Bronchial lymph node (tissue), 1 donor: ENCODE results near the gene POLR2F.

DNA sequence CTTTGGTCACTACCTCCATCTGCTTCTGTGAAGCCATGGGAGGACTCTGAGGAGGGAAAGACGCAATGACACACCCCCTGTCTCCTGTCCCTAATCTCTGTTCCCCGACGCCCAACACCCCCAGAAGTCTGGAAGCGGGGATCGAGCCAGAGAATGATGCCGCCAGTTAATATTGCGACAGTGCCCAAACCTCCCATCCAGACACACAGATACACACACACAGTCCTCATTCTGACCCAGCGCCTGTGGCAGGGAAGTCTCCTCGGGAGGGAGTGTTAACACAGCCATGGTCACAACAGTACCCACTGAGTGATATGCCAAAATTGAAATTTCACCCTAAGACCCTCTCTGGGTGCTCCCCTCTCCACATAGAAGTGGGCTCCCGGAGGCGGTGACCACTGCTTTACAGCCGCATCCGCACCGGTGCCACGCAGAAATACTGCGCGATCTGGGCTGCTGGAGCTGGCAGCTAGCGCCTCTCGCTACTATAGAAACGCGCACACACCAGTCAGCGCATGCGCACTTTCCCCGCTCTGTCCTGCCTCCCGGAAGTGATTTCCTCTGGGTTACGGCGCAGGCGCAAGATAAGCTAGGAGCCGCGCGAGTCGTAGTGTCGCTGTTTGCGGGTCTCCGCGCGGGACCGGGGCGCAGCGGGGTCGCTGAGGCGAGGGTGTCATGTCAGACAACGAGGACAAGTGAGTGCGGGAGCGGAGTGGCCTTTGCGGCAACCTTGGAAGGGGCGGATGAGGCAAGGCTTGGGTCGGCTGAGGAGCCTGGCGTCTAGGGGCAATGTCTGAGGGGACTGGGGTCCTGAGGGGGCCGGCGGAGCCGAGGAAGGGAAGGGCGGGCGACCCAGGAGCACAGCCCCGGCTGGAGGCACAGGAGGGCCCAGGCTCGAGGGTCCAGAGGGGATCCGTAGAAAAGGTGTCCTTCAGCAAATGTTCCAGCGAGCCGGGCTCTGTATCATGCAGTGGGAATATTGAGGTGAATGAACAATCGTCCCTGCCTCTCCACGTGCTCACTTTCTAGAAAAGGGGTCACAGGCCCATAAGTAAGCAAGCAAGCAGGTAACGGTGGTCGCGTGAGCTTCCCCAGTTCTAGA is at the start of gene POLR2F:
Gene POLR2F (plus strand): TSS at position 587 of the 1,102 bp plus-strand sequence.
- PRO-cap, result bidirectional peak, plus-strand start at position 610 of the sequence, minus-strand start at position 464 of the sequence

DNA sequence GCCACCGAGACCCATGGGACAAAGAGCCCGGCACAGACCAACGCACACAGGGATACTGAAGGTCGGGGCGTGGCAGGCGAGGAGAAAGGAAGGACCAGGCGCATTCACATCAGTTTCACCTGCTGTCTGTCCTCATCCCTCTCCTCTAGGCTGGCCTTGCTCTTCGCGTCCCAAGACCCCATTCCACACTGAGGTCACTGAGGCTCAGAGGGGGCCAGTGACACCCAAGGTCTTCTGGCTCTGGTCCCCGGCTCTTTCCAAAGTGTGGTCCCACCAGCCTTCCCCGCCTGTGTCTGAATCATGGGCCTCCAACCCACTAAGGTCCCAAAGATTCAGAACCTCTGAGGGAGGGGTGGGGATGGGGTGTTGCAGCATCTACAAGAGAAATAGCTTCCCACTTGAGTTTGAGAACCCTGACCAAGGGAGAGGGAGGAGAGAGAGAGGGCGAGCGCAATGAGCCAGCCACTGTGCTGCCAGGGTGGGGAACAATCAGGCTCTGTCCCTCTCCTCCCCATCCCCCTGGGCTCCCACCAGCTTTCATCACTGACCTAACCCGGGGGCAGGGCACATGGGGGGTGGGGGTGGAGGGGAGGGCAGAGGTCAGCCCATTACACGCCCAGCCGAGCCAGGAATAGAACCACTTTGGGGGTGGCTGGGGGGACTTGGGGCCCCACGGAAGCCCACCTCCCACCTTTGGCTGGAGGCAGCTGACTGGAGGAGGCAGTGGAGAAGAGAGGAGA is 7.1 kb upstream of the PICK1 start:
- PRO-cap, result no peak

DNA sequence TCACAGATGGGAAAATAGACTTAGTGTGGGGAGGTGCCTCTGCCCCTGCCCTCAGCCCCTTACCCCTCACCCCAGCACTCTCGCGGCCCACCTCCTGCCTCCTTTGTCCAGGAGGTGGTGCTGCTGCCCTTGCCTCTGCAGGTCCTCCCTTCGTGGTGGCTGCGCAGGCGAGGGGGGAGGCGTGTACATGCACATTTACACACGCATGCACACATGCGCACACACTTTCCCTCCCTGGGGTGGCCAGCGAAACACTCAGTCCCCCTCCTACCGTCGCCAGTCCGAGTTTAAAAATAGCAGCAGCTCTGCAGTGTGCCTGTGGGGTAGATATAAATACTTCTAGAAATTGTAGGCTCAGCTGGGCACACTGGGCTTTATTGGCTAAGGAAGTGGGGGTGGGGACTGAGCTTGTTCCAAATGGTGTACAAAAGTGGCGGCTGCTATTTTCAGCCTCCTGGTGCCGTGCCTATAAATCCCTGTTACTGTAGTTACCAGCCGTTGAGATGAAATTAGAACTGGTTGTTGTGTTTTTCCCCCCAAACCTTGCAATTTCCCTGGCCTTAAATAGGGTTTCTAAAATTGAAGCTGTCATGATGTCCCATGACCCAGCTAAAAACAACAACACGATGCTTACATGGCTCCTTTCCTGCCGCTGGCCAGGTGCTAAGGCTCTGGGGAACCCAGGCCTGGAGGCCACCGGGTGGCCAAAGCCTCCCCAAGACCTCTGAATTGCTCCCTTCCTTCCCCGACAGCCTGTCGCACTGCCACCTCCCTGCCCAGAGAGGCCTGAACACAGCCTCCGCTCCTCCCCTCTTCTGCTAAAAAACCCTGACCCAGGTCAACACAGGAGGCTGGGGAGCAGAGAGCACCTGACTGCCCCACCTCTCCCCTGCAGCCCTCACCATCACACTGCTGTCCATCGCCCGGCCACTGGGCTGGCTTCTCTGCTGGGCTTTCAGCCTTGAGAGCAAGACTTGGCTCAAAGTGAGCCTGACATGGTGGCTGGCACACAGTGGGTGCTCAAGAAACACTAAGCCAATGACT is 12.5 kb downstream of the PICK1 start:
- PRO-cap, result no peak

DNA sequence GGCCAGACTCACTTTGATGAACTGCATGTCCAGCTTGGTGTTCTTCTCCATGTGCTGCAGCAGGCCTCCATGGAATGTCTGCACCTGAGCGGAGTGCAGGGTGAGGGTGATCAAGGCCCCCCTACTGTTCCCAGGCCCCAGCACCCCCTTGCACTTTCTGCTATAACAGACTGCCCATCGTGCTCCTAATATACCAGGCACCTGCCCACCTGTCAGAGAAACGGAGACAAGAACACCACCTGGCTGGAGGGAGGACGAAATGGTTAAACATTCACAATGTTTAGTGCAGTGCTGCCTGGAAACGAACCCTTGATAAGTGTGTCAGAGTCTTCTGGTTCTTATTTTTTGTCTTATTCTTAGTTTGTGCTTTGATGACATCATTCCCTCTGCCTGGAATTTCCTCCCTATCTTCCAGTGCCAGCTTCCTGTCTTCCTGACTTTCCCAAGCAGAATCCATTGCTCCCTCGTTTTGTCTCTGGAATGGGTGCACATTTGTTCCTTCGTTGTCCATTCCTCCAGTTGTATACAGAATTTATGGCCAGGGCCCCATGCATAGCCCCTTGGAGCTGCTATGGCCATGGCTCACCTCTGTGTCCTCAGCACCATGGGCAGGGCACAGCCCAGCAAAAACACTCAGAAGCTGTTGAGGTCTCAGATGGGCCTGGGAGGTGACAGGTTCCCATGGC is 11.9 kb downstream of the BAIAP2L2 start:
- PRO-cap, result no peak

- PRO-cap, result no peak
These were observed 2.0 kb downstream of the MAFF start for GRCh38 chr22:38203936-38204132.

DNA sequence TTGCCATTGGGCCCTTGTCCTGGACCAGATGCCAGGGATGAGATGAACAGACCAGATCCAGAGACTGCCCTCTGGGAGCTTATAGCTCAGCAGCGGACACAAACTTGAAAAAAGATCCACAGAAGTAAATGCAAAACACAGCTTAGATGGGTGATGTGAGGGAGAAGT is 2.2 kb downstream of the MAFF start:
- PRO-cap, result no peak

DNA sequence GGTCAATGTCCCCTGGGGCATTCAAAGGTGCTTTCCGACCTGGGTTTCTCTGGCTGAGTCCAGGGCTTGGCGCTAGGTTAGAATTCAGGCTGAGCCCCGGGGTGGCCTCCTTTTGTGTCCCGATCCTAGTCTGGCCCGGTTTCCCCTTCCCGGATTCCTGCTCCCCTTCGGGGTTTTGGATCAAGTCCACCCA is 12.2 kb downstream of the MAFF start:
- PRO-cap, result no peak

DNA sequence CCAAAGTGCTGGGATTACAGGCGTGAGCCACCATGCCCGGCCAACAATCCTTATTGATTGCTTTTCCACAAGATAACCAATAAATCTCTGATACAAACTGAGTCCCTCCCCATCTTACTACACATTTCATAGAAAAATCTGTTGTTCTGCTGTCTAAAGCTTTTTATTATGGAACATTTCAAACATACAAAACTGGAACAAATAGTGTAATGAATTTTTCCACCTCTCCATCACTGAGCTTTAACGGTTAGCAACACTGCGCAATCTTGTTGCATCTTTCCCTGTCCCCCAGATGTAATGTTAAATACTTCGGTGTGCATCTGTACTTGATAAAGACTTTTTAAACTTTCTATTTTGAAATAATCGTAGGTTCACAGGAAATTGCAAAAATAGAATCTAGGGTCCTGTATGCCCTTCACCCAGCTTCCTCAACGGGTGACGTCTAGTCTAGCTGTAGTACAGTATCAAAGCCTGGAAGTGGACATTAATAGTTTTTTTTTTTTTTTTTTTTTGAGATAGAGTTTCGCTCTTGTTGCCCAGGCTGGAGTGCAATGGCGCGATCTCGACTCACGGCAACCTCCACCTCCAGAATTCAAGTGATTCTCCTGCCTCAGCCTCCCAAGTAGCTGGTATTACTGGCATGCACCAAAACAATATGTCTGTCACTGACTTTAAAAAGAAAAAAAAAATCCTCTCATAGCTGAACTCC is 16.2 kb downstream of the TMEM184B start:
- PRO-cap, result no peak

- PRO-cap, result no peak
These were observed 1.4 kb downstream of the TMEM184B start for GRCh38 chr22:38271458-38271819.

GRCh38 chr22:38287948-38288398 is 15.2 kb upstream of the TMEM184B start:
- PRO-cap, result unidirectional peak, minus-strand start at chr22:38288185

- PRO-cap, result no peak
These were observed 21.6 kb downstream of the CSNK1E start for GRCh38 chr22:38295552-38296104.

DNA sequence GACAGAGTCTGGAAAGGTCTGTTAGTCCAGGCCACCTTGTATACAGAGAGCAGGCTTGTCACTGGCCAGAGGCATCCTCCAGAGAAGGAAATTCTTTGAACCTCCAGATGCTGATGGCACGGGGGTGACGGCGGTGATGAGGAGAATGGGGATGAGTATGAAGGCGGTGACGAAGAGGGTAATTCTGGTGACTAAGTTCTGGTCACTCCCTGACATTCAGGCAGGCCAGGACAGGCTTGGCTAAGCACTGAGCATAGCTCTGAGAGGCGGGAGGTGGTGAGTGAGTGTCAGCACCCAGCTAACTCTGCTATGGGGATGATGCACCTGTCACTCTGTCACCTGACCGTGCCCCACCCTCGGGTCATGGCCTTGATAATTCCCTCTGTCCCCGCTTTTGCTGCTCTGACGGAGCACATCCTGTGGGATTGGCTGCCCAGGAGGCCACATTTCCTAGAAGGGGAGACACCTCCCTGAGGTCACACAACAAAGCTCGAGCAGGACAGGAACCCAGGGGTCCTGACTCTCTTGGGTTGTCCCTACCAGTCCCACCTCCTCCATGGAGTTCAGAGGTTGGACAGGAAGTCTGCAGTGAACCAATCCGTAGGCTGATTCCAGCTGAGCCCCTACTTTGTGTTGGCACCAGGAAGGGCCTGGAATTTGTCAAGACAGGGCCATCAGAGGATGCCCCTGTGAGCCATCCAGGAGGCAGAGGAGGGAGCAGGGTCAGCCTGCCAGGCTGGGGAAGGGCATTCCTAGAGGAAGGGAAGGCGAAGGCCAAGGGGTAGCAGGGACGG is 31.1 kb upstream of the CSNK1E start:
- PRO-cap, result no peak

GRCh38 chr22:38422918-38423571 is 32.0 kb downstream of the KCNJ4 start:
- PRO-cap, result no peak

DNA sequence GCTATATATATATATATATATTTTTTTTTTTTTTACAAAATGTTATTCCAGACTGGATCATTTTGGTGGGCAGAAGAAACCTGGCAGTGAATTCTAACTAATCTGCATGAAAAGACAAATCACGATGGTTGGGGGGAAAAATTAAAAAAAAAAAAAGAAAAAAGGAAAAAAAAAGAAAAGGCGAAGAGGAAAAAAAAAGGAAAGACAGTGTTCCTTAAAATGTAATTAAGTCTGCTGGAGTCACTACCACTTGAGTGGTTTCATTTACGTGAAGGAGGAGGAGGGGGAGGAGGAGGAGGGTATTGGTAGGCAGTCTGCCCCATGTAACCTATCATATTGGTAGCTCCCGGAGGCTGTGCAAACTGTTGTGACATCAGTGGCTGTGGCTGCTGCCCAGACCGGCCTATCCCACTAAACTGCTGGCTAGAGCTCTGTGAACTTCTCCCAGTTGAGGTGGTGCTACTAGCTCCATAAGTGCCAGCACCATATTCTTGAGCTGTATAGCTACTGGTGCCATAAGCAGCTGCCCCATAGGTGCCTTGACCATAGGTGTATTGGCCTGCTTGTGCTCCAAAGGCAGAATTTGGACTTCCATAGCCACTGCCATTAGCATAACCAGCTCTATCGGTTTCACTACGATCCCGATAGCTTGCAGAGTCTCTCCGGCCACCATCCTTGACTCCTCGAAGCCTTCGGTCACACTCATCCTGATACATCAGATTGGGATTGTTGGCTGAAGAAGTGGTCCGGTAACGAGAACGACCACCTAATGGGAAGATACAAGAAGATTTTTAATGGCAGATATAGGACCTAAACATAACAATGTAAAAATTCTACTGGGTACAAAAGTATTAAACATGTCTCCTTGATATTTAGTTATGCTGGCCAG is 18.0 kb downstream of the KDELR3 start:
- PRO-cap, result no peak

- PRO-cap, result no peak
These were observed 16.7 kb downstream of the DDX17 start for GRCh38 chr22:38489101-38490068.

DNA sequence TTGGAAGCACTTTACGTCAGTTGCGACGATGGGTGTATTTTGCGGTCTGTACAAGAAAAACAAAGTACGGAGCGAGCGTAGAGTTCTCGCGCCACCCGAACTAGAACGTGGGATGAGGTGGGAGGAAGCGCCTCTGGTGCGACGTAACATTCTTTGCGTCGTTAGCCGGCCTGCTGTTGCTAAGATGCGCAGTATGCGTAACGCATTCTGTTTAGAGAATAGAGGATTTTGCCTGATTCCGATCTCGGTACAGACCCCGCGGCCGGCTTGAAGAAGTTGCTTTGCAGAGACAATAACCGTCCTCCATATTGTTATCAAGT is 266 bp upstream of the DDX17 start:
- PRO-cap, result bidirectional peak, plus-strand start at position 241 of the sequence, minus-strand start outside the sequence

DNA sequence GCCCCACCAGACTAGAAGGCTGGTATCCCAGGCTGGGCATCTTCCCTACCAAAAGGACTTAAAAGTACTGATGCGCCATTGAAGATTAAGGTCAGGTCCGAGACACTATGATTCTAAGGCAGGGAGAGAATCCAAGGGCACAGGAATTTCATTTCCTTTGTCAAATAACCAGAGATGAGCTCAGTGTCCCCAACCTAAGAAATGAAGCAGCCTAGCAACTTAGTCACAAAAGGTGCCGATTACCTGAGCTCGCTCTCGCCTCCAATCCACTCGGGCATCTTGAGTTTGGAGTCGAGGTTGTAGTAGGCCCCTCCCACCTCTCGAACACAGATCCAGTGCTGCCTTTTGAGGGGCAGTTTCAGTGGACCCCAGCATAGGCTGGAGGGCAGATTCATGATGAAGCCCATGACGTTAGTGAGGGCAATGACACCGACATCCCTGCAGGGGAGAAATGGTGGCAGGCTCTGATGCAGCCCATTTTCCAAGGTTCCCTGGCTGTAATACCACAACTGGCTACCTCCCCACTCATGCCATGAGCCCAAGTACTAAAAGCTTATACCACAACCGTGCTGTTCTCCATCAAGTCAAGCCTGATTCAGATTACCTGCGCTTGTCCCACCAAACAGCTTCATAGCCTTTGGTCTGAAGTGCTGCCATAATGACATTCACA is 7.1 kb downstream of the TOMM22 start:
- PRO-cap, result no peak

GRCh38 chr22:38739986-38741191 is 15.4 kb downstream of the SUN2 start:
- PRO-cap, result no peak

GRCh38 chr22:38754835-38755695 is 733 bp downstream of the SUN2 start:
- PRO-cap, result bidirectional peak, plus-strand start at chr22:38755070, minus-strand start at chr22:38754951; bidirectional peak, plus-strand start at chr22:38755598, minus-strand start at chr22:38755441

DNA sequence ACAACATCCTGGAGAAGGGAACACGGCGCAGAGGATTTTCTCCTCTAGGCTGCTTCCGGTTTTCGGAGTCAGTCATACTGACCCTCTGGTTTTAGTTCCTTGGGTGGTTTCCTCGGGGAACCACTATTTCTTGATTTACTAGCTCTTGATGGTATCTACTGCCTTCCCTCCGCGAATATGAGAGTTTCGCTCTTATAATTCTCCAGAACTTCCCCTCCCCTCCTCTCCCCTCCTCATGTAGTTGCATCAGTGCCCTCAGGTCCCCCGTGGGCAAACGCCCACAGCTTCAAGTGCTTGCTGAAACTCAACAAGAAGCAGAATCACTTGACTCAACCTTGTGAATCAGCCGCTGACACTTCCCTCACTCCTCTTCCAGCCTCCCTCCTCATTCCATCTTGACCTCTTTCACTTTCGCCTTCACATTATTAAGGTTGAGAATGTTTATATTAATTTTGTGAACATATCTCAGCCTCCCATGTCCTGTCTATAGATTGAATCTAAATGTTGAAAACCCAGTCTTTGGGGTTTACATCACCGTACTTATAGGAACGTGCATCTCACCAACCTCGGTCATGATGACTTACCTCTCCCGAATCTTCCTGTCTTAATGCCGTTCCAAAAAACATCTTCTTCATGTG is 15.7 kb upstream of the APOBEC3A start:
- PRO-cap, result no peak